ENCODE data around the gene NGLY1.

- PRO-cap: no peak
- RAMPAGE, long total RNA, 3 experiments: no peak in any of the 3 experiments
These were observed 147.1 kb downstream of the UBE2E2 start for GRCh38 chr3:23349898-23350961.

DNA sequence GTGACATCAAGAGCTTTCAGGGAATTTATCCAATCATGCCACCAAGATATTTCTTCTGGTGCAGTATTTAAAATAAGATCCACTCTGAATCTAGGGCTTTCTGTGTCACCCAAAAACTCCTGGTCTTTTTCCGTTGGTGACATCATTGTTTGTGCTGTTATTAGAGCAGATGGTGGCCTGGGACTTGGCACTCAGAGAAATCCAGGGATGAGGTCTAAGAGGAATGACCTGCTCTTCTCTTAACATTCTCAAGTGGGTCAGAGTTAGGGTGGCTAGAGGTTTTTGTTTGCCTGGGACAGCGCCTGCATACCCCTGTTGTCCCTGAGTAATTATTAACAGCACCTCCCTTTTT lies 56.9 kb upstream of the UBE2E1 start:
- PRO-cap: no peak
- RAMPAGE, long total RNA, 3 experiments: no peak in any of the 3 experiments

DNA sequence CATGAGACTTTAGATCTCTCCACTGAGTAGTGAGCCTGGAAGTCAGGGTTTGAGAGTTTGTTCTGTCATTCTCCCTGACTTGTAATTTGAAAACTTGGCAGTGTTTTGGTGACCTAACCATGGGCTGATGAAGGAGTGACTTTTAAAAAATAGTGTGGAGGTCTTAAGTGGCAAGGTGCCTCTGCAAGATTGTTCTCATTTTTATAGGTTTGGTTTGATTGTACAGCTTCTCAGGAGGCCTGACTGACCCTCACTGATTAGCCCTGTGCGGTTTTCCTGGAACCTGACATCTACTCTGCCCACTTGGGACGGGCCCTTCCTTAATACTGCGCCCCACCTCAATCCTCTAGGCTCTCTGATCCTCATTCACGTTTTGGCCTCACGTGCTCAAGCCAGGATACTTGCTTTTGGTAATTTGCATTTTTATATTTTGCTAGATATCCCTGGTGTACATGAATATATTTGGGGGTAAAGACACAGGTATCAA lies 2.8 kb downstream of the UBE2E1 start:
- PRO-cap: no peak
- RAMPAGE, long total RNA, 3 experiments: no peak in any of the 3 experiments

GRCh38 chr3:23811293-23811832 lies 5.6 kb downstream of the UBE2E1 start:
- PRO-cap: no peak
- RAMPAGE, long total RNA, 3 experiments: no peak in any of the 3 experiments

DNA sequence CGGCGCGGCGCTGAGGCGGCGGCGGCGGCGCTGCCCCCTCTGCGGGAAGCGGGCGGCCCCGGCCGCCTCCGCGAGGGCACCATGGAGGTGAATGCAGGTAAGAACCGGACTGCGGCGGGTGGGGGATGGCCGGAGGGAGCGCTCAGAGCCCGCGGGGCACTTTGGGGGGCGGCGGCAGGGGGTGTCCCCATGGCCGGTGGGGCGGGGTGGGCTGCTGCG lies 321 bp downstream of the NR1D2 start:
- PRO-cap: no peak
- RAMPAGE, long total RNA, 3 experiments: no peak in any of the 3 experiments

DNA sequence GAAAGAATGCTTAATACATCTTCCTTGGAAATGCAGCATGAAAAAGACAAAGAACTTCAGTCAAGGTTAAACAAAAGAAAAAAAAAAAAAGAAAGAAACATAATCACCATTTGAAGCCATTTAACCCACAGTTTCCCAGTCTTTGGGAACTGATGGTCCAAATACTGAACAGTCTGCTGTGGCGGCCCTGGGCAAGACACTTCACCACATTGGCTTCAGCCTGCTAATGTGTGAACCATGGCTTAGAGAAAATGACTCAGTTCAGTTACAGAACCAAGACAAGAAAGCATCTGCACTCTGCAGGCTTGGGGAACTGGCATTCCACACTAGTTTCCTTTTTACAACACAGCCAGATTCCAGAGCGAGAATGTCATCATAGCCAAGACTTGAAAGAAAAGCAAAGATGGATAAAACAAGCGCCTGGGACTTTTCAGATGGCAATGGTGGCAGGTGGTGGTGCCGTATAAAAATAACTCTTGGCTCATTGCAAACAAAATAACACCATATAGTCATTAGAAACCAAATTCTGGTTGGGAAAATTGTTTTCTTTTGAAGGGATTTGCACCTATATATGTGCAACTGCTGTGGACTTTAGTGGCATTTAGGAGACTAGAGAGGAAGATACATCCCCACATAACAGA lies 273.8 kb downstream of the THRB start:
- PRO-cap: no peak
- RAMPAGE, long total RNA, 3 experiments: no peak in any of the 3 experiments

- PRO-cap: no peak
- RAMPAGE, long total RNA, 3 experiments: no peak in any of the 3 experiments
These were observed 14.4 kb downstream of the THRB start for GRCh38 chr3:24480187-24480775.

DNA sequence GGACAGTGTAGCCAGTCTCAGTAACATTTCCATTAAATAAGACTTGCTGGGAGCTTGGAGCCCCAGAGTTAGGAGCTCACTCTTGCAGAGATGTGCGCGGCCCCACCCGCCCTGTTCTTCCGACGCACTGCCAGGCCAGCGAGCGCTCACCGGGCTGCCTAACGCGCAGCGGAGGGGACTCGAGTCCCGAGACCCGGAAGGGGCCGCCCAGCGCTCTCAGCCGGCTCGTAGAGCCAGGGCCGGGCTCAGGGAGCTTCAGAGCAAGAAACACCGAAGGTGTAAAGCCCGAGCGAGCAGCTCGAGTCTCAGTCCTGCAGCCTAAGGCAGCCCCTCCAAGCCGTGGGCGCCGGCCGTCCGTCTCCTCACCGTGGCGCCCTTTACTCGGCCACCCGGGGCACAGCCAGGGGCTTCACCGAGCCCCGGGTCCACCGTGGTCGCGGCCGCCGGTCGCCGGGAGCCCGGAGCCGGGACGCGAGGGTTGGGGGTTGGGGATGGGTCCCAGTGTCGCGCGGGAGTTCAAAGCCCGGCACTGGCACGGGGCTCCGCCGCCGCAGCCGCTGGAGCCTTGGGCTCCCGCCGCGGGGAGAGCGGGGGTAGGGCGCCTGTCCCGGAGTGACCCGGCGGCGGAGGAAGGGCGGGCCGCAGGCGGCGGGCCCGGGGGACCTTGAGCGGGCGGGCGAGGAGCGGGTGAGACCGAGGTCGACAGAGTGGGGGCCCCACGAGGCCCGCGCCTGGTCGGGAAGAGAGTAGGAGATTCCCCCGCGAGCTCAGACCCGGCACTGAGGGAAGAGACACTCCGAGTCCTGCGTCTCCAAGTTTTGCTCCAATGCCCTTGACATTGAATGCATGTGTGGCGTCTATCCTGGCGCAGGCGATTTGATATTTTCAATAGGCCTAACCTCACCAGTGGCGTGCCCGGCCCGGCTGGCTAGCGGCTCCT lies 26.9 kb upstream of the THRB start:
- PRO-cap: no peak
- RAMPAGE, long total RNA, 3 experiments: no peak in any of the 3 experiments

DNA sequence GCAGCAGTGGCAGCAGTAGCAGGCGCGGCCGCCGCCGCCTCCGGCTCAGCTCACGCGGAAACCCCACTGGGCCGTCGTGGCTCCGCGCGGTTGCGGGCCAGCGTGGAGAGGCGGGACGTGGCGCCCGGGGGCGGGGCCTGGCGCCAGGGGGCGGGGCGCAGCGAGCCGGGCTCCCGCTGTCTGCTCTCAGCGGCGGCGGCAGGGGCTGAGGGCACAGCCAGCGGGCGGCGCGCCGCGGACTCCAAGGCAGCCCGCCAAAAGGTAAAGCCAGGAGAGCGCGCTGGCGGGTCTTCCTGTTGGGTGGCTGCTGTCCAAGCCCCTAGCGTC lies 334.5 kb upstream of the THRB start:
- PRO-cap: no peak
- RAMPAGE, long total RNA, 3 experiments: no peak in any of the 3 experiments

DNA sequence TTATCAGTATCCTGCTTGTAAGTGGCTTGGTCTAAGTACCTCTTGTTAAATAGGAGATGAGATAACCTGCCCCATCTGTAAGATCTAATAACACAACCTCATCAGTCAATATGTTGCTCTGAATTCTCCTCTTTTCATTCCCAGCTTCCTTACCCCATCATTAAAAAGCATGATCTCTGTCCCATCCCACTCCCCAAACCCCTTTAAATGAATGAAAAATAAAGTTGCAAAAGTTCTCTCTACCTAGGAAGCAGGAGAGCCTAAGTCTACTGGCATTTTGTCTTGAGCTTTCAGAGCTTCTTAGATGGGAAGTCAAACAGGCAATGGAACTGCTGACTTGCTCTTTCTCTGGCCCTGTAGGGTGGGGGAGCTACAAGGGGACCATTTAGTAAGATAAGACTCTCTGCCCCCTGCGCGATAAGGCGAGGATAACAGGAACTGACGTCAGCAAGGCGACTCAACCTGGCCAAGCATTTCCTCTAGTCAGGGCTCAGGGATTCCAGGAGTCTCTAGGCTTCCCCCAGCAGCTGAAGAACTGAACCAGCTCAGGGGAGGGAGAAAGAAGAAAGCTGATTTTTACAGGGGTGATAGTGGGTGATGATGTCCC lies 5.7 kb downstream of the RARB start:
- PRO-cap: no peak
- RAMPAGE, long total RNA, 3 experiments: no peak in any of the 3 experiments

DNA sequence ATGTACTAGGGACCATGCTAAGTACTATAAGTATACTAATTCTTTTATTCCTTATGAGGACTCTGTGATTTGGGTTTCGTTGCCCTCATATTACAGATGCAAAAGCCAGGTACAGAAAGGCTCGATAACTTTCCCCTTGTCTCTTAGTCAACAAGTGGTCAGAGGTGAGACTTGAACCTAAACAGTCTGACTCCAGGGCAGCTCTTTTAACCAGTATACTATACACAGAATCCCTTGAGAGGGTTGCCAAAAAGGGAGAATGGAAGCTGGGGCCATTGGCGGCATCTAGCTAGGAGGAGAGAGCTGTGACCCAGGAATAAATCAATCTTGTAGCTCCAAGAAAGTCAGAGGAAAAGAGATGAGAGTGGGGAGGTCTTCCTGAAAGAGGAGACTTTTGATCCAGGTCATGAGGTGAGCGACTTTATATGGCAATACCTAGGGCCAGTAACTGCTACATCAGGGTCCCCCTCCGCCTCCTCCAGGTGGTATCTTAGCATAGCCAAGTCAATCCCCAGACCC lies 92.3 kb downstream of the TOP2B start:
- PRO-cap: no peak
- RAMPAGE, long total RNA, 3 experiments: no peak in any of the 3 experiments

GRCh38 chr3:25612526-25612980 lies 52.2 kb downstream of the TOP2B start:
- PRO-cap: no peak
- RAMPAGE, long total RNA, 3 experiments: no peak in any of the 3 experiments

DNA sequence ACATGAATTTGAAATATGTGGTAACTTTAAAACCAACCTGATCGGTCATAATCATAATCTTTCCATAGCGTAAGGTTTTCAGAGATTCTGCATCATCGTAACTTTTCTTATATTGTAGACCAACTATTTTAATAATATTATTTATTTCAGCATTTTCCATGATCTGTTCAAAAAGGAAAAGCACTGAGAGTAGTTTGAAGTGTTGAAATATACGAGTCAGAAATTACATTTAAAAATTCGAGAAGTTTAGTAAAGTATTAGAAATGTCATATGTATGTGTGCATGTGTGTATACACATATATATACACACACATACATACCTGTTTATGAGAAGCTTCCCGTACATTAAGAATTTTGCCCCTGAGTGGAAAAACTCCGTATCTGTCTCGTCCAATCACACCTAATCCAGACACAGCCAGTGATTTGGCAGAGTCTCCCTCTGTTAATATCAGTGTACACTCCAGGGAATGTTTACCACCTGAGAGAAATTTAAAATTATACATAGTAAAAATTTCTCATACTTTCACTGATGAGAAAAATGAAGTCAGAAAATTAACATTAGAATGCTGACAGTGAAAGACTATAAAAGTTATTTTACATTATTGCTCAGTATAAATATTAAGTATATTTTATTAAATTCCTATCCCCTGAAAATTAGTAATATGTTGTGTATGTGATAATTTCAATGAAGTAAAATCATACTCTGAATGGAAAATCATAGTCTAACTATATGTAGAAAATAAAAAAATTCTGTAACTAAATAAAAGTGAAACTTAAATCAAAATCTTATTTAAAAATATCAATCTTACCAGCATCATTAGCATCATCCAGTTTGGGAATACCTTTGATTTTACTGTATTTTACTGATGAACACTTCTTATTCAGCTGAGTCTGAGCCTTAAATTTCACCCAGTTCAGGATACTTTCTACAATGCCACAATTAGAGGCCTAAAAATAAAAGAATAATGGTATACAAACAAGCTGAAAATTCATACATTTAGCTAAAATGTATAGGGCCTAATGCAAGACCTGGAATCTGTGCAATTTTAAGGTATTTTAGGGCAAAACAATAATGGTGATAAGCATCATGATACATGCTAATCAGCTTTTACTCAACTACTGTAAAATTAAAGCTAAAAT lies 34.3 kb downstream of the TOP2B start:
- PRO-cap: no peak
- RAMPAGE, long total RNA, 3 experiments: no peak in any of the 3 experiments

GRCh38 chr3:25782520-25783531 lies at the start of gene NGLY1:
Gene NGLY1, minus strand, starts transcription at chr3:25783443.
- PRO-cap: bidirectional peak, plus-strand start at chr3:25783145, minus-strand start at chr3:25782993; bidirectional peak, plus-strand start at chr3:25783631, minus-strand start at chr3:25783443
- RAMPAGE, long total RNA, 3 experiments: start-site peak on the minus strand in 3 of 3 experiments, at chr3:25783393-25783447 at its widest, 704 to 1,311 reads per replicate

DNA sequence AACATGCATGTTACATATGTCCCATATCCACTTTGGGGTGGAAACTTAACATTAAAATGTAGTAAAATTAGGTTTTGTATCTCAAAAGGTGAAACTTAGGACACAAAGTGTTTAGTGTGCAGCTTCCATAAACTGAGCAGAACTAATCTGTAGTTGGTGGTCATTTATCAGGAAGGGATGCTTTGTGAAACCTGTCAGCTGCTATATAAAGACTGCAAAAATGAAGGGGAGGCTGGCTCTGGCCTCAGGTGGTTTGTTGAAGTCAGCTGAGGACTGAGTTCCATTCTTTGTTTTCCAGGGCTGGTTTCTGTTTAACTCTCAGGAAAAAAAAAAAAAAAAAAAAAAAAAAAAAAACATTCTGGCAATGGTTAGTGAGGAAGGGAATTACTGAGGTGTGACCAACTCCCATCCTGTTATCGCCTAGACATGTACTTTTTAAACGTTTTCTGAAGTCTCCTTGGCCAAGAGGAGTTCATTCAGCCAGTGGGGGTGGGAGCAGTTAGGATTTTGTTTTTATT lies 316.2 kb downstream of the OXSM start:
- PRO-cap: no peak
- RAMPAGE, long total RNA, 3 experiments: no peak in any of the 3 experiments

GRCh38 chr3:27319810-27320645 lies 49.2 kb downstream of the NEK10 start:
- PRO-cap: no peak
- RAMPAGE, long total RNA, 3 experiments: no peak in any of the 3 experiments

GRCh38 chr3:27641689-27642200 lies 80.4 kb downstream of the EOMES start:
- PRO-cap: no peak
- RAMPAGE, long total RNA, 3 experiments: no peak in any of the 3 experiments

DNA sequence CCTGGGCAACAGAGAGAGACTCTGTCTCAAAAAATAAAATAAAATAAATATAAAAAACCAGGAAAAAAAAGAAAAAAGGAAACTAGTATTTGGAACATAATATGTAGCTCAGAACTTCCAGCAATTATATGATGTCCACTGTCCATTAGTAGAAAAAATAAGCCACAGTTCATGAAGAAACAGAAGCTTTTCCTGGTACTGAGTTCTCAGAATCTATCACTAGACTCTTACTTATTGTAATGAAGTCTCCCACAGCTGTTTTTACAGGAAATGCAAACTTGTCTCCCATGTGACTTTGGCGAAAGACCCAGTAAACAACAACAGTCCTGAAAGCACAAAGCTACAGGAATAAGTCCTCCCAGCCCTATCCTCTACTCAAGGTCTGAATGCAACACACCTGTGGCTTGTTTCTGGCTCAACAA lies 55.9 kb downstream of the EOMES start:
- PRO-cap: no peak
- RAMPAGE, long total RNA, 3 experiments: no peak in any of the 3 experiments

DNA sequence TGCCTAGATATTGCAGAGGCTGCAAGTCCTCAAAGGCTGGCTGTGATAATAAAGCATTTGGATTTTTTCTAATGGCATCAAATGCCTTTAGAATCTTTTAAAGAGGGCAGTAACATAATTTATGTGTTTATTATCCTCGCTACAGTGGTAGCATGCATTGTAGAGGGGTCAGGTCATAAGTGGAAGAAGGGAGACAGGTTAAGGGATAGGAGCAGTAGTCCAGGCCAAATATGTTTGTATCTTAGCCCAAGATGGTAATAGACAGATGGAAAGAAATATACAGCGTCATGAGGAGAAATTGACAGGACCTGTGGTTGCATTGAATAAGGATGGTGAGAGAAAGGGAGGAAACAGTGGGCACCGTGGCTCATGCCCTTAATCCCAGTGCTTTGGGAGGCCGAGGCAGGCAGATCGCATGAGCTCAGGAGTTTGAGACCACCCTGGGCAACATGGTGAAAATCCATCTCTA lies 2.7 kb downstream of the CMC1 start:
- PRO-cap: no peak
- RAMPAGE, long total RNA, 3 experiments: no peak in any of the 3 experiments

- PRO-cap: no peak
- RAMPAGE, long total RNA, 3 experiments: no peak in any of the 3 experiments
These were observed 8.5 kb downstream of the CMC1 start for GRCh38 chr3:28250006-28250262.

Measured in gastrocnemius medialis (tissue), 3 donors.